ENCODE measurements around a stretch of chr9.

GRCh38 chr9:19155283-19156106 is 28.2 kb upstream of the PLIN2 start:
- RRBS, 2 experiments = no CpG with 5 or more reads among the region's 2 CpGs

DNA sequence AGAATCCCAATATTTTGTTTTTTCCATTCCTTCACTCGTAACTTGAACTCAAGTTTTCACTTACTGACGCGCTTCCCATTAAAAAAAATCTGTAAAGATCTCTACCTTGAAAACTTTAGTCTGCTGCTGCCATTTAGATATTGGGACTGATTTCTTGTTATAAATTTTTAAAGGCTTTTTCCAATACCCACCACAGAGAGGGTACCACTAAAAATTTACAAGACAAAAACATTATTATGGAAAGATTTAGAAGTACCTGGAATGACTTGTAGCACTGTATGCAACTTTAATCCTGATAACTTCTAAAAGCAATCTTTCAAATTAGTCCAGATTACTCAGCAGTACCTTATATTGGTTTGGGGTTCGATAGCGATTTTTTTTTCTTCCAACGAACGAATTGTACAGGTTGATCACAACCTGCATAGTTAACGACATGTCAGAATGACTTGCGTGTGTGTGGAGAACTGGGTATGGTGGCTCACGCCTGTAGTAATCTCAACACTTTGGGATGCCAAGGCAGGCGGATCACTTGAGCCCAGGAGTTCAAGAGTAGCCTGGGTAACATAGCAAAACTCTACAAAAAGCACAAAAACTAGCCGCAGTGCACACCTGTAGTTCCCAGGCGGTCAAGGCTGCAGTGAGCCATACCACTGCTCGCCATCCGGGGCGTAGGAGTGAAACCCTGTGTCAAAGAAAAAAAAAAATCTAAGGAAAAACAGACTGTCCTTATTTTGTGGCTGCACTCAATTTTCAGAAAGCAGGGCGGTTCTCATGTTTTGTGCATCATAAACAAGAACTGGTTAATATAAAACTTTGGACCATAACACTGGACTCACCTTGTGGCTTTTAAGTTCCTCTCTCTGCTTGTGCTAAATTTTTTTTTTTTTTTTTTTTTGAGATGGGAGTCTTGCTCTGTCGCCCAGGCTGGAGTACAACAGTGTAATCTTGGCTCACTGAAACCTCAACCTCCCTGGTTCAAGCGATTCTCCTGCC is 5.6 kb downstream of the RPS6 start:
- RRBS, 2 experiments = no CpG with 5 or more reads among the region's 19 CpGs

DNA sequence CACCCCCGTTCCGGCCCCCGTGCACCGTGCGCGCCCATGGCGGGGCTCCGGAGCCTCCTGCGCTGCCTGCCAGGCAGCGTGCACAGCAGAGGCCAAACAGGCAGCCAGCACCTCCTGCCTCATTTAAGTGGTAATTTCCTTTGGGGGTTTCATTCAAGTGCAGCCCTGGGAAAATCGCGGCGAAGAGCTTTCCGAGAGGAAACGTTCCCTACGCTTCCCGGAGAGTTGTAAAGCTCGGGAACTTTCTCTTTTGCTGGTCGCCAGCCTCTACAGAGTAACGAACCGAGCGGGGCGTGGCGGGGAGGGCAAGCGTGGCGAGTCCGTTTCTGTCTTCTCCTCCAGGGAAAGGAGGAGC is 145.6 kb upstream of the SLC24A2 start:
- RRBS, 2 experiments = 67 to 86% methylated on average over 8 of the region's 27 CpGs

- RRBS, 2 experiments = no CpG with 5 or more reads among the region's 2 CpGs
Observed at GRCh38 chr9:20579495-20580057, 42.7 kb downstream of the MLLT3 start.

- RRBS, 2 experiments = no CpG with 5 or more reads among the region's 8 CpGs
Observed at GRCh38 chr9:20623876-20624368, 1.6 kb upstream of the MLLT3 start.

DNA sequence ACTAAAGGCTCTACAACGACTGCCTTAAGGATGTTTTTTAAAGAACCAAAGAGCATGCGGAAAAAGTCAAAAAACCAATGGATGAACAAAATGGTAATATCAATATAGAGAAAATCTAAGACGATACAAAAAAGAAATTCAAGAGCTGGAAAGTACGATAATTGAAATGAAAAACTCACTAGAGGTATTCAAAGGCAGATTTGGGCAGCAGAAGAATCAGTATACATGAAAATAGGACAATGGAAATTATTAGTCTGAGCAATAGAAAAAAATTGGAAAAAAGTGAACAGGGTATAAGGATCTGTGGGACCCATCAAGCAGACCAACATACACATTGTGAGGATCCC is 30.3 kb downstream of the HACD4 start:
- RRBS, 2 experiments = no CpG with 5 or more reads among the region's 4 CpGs

GRCh38 chr9:22008482-22009038 is 545 bp downstream of the CDKN2B start:
- RRBS, 2 experiments = under 1 to 1% methylated on average over 21 to 22 of the region's 46 CpGs

GRCh38 chr9:22109004-22109469 is 99.9 kb upstream of the CDKN2B start:
- RRBS, 2 experiments = no CpG with 5 or more reads among the region's 3 CpGs

- RRBS, 2 experiments = no CpG with 5 or more reads among the region's 4 CpGs
Observed at GRCh38 chr9:22113223-22113750, 104.2 kb upstream of the CDKN2B start.

DNA sequence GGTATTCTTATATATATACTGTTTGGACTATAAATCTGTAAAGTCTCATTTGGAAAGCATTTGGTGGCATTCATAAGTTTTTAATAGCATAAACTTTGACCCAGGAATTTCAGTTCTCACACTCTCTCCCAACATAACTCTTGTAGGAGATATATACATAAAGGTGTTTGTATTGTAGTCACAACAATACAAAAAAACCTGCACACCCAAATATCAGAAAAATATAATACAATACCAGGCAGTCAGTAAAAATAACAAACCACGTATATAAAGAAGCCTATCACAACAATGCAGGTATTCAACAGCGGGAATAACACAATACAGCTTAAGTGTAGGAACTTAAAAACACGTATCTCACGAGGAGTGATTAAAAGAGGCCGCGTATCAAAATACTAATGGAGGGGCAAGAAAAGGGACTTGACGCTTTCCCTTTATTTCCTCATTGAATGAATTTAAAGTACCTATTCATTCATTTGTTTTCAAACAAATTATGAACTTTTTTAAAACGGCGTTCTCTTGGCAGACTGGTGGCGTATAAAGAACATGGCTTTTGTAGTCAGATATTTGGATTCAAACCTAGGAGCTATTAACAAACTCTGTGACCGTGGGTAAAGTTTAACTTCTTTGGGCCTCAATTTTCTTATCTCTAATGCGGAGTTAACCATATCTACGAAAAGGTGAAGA is 1.1 kb downstream of the CAAP1 start:
- RRBS, 2 experiments = no CpG with 5 or more reads among the region's 13 CpGs

- RRBS, 2 experiments = no CpG with 5 or more reads among the region's 7 CpGs
Observed at GRCh38 chr9:27121865-27122604, 13.0 kb downstream of the TEK start.

DNA sequence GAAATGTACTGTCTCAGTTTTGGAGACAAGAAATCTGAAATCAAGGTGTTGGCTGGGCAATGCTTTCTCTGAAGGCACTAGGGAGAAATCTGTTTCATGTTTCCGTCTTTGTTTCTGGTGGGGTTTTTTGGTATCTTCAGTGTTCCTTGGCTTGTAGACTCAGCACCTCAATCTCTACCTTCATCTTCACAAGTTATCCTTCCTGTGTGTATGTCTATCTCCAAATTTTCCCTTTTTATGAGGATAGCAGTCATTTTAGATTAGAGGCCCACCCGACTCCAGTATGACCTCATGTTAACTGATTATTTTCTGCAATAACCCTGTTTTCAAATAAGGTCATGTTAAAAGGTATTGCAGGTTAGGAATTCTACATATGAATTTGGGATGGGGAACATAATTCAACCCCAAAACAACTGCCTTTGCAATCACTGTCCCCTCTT is 47.8 kb upstream of the IFNK start:
- RRBS, 2 experiments = no CpG with 5 or more reads among the region's 2 CpGs

DNA sequence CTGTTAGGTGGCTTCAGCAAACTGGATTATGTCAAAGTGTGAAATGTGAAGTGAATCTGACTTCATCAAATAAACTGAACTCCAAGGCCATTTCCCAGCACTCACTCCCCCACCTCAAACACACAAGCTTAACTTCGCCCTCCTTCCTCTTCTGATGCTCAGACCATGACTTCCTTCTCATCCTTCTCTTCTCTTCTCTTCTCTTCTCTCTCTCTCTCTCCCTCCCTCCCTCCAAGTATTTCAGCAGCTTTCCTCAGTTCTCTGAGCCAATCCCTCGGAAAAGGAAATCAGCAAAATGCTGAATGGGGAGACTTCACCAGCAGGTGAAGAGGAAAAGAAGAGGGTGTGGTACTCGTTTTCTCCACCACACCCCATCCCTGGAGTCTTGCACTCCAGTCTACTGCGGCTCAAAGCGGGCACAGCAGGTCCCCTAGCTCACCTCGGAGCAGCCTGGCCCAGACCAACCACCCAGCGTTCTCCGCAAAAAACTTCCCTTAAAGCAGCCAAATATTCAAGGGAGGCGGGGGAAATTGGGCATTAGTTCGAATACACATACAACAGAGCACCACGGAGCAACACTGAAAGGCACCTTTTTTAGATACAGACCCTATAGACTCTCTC is 1.9 kb downstream of the LINGO2 start:
- RRBS, 2 experiments = no CpG with 5 or more reads among the region's 11 CpGs

DNA sequence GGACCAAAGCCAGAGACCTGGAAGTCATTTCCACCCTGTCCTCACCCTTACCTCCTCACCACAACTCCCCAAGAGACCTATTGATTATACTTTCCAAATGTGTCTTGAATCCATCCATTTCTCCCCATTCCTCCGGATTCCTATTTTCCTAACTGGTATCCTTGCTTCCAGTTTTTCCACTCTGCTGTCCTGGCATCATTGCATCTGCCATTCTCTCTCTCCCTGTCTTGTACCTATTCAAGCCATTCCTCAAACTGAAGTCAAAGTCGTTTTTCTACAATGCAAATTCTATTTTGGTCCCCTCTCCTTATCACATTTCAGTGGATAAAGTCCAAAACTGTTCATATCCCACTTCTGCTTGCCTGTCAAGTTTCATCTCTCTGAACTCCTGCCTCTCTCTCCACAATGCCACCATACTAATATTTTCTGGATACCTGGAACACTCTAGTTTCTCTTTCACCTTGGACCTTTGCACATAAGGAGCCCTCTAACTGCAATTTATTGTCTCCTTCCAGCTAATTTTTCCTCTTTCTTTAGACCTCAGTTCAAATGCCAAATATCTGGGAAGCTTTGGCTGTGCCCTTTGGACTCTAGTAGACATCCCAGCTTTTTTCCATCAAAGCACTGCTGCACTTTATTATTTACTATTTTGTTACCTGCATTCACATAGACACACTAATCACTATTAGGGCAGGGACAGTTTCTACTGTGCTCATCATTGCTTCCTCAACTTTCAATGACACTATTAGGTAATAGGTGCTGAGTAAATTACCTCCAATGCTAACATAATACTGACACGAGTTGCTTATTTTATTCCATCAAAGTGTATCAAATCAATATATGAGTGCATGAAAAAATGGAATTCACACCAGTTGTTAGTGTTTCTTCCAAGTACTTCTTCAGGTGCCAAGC is 2.2 kb downstream of the RIGI start:
- RRBS, 2 experiments = no CpG with 5 or more reads among the region's 3 CpGs

DNA sequence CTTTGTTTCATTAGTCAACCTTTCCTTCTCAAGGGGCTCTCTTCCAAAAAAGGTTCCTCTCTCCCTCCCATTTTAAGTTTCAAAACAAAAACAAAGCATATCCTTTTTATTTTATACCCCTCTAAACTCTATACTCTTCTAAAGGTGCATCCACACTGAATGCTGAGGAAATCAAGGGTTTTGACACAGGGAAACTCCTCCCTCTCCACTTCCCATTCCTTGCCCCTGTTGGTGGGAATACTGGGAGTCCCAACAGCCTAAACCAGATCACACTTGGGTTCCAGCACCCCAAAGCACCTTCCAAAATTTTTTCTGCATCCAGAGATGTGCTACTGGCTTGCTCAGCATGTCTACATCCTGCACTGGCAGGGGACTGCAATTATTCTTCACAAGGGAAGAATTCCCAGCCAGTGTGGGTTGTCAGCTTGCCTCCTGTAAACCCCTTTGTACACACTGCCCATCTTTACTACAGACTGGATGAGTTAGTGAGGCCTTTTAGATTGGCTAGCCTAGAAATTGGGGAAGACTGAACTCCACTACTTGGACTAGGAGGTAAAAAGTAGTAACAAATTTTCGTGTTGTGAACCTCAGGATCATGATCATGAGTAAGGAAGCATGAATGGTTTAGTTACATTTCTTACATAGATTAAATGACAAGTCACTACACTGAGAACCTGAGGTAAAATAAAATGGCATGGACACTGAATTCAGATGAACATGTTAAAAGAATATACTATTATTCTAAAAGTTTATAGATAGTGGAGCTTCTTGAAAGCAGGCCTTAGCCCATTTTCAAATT is 11.8 kb upstream of the RIGI start:
- RRBS, 2 experiments = no CpG with 5 or more reads among the region's 1 CpG

DNA sequence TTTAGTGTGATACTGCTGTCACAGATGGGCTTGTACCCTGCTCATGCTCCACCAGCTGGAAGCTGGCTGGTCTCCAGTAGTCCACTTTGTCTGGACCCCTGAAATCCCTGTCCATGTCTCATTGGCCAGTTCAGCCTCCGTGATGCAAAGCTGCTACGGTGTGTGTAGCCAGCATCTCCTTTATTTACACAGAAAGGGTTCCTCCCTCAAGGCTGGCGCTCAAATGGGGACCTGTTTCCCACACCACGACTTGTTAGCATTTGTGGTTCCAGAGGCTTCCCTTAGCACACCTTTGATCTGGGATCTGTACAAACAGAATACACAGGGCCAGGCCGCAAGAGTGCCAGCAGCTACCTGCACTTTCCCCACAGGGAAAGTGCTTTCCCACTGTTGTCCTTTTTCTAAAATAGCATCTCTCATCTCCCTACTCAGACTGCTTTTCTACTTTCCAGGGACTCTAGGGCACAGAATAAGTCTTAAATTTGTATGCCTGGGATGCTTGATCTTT is 5.7 kb upstream of the SMU1 start:
- RRBS, 2 experiments = no CpG with 5 or more reads among the region's 5 CpGs

DNA sequence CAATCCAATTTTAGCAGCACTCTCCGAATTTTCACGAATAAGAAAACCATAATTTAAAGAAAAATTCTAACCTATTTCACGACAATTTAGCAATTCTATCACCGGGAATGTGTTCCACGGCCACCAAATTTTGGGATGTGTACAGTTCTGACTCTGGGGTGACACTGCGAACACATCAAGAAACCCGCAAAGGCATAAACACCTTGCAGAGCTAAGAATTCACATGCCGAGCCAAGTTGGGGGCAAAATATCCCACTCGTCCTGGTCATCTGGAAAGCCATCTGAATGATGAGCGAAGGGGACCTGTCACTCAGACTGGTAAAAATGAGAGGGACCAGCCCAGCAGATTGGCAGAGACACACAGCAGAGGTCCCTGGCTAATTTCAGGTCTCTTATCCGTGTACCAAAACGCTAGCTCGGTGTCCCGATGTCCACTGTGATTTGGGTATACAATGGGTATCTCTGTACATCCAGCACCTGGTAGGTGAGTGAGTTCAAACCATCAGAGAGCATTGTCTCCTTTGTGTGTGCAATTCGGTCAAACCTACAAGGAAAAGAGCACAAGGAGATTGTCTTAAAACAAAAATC is 36.7 kb upstream of the SMU1 start:
- RRBS, 2 experiments = no CpG with 5 or more reads among the region's 15 CpGs

- RRBS, 2 experiments = no CpG with 5 or more reads among the region's 7 CpGs
Observed at GRCh38 chr9:33120249-33120860, 43.9 kb upstream of the SMU1 start.

GRCh38 chr9:33124717-33125331 is 42.3 kb downstream of the B4GALT1 start:
- RRBS, 2 experiments = no CpG with 5 or more reads among the region's 7 CpGs

Data from LNCaP clone FGC (cell line).